ENCODE measurements around the genes KCNH6, TACO1 and CCDC47.

DNA sequence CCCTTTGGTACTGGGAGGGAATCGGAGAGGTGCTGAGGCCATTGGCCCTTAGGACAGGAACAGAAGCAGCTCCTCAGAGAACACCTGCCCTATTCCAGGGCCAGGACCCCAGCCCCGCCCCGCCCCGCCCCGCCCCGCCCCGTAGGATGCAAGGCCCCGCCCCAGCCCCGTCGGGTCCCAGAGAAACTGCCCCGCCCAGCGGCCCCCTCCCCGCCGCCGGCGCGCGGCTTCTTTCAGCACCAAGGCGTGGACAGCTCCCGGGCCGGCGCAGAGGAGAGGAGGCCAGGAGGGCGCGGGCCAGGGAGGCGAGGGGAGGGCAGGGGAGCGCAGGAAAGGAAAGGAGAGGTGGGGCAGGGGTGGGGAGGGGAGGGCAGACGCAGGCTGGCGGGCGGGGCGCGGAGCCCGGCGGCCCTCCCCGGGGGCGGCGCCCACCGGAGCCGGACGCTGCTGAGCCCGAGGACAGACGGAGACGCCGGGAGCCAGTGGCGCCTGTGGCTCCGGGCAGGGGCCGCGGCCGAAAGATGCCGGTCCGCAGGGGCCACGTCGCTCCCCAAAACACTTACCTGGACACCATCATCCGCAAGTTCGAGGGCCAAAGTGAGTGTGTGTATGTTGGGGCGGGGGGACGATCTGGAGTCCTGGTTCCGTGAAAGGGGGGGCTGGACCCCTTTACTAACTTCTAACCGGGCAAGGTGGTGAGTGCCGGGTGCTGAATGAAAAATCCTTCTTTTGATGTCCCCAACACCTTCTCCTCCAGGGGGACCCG lies at the start of gene KCNH6:
Gene KCNH6 (plus strand): TSS at position 466 of the 766 bp plus-strand sequence.
- PRO-cap, 3 experiments = no peak in any of the 3 experiments
- RAMPAGE, long total RNA, 2 experiments = no peak in any of the 2 experiments
- RRBS = 1% methylated on average over 6 of the region's 60 CpGs

GRCh38 chr17:63556790-63557710 lies 6.8 kb downstream of the DCAF7 start:
- PRO-cap, 3 experiments = no peak in any of the 3 experiments
- RAMPAGE, long total RNA, 2 experiments = no peak in any of the 2 experiments
- RRBS = no CpG with 5 or more reads among the region's 6 CpGs

DNA sequence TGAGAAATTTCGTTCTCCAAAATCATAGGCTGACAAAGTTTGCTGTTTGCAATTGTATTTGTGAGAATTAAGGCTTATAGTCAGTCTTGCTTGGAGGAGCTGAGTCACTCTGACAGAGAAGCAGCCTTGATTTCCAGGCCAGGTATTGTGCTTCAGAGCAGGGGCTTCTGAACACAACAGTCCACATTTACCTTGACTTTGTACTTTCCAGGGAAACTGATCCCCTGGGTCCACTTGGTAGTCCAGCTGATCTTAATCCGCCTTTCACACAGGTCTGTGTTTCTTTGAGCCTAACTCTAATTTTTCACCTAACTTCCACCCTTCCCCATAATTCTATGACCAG lies 3.2 kb upstream of the TACO1 start:
- PRO-cap, 3 experiments = no peak in any of the 3 experiments
- RAMPAGE, long total RNA, 2 experiments = no peak in any of the 2 experiments
- RRBS = no CpG with 5 or more reads among the region's 2 CpGs

GRCh38 chr17:63598313-63598874 lies 2.3 kb upstream of the TACO1 start:
- PRO-cap, 3 experiments = no peak in any of the 3 experiments
- RAMPAGE, long total RNA, 2 experiments = no peak in any of the 2 experiments
- RRBS = no CpG with 5 or more reads among the region's 1 CpG

DNA sequence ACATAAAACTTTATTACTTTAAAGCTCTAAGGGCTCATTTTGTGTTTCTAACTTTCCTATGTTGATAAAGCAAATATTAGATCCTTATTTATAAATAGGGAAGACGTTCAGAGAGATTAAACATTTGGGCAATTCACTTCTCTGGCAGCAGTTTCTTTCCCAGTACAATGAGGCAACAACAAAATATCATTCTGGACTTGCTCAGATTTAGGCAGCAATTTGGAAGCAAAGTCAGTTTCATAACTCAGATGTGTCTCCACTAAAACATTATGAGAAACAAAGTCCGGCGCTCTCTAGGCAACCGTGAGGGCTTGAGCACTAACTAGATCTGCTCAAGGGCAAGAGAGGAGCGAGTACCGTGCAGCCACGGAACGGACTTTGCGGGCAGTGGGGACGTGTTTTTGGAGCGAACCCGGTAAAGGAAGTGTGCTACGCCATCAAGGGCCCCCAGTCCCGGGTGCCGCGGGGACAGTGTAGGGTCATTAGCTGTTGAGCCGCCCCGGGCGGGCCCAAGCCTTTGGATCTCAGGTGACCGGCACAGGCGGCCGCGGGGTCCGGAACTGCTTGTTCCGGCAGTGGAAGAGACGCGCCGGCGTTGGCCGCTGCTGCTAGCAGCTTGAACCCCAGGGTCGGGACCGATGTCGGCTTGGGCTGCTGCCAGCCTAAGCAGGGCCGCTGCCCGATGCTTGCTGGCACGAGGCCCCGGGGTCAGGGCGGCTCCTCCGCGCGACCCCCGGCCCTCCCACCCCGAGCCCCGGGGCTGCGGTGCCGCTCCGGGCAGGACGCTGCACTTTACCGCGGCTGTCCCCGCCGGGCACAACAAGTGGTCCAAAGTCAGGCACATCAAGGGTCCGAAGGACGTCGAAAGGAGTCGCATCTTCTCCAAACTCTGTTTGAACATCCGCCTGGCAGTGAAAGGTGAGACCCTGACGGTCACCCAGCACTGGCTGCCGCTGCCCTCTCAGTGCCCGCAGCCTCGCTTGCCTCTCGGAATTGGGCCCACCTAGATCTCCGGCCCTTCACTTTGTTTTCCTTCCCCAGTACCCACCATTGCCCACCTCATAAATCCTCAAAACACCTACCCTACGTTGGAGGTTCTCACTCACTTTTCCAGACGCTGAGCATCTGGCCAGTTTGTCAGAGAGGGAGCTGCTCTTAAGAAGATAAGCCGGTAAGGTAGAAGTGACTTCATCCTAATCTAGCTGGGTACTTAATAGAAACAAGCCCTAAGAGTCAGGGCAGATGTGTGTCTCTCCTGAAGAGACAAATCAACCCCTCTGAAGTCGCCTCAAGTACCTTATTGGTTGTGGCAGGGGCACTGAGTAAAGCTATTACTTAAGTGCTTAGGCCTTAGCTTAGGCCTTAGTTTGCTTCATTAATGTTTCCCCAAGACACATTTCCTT lies at the start of gene TACO1:
Gene TACO1 (plus strand): TSS at position 450 of the 1,403 bp plus-strand sequence.
- PRO-cap, 3 experiments = peak in 3 of 3 experiments; most common plus-strand start position 450 of the sequence (in 3); most common minus-strand start position 330 of the sequence (in 1)
- RAMPAGE, long total RNA, 2 experiments = start-site peak on the plus strand in 1 of 2 experiments, centred at positions 442 to 747 of the sequence, 37 to 59 reads per replicate
- RRBS = under 1% methylated on average over 13 of the region's 67 CpGs

DNA sequence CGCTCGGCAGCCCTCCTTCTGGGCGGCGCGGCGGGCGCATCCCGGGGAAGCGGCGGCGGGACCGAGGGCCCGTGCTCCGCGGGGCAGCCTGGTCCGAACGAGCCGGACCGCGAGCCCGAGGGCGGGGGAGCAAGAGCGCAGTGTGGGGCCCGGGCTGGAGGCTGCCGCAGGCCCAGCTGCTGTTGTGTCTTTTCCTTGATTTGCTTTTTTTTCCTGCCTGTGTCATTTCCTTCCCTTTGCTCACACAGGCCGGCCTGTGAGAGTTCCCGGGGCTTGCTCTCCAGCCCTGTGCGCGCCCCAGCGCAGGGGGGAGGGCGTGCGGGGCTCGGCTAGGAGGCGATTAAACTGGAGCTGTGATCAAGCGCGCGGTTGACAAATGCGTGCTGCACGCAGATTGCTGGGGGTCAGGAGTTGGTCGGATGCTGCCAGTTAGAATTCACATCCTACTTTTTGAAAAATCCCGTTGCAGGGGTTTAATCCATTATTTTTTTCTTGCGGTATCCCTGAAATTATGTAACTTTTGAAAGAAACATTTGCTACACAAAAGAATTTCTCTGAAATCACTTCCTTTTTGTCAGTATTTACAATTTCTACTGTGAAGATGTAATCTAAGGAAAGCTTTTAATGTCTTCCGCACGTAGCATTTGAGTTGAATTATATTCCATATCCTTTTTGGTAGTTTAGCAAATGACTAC lies 909 bp downstream of the MAP3K3 start:
- PRO-cap, 3 experiments = peak in 3 of 3 experiments; most common plus-strand start position 305 of the sequence (in 1); most common minus-strand start position 347 of the sequence (in 2)
- RAMPAGE, long total RNA, 2 experiments = no peak in any of the 2 experiments
- RRBS = 1% methylated on average over 26 of the region's 44 CpGs

- PRO-cap, 3 experiments = no peak in any of the 3 experiments
- RAMPAGE, long total RNA, 2 experiments = no peak in any of the 2 experiments
- RRBS = no CpG with 5 or more reads among the region's 2 CpGs
Measured at GRCh38 chr17:63672296-63672806, 27.6 kb downstream of the LIMD2 start.

- PRO-cap, 3 experiments = no peak in any of the 3 experiments
- RAMPAGE, long total RNA, 2 experiments = no peak in any of the 2 experiments
- RRBS = no CpG with 5 or more reads among the region's 7 CpGs
Measured at GRCh38 chr17:63681156-63681878, 18.6 kb downstream of the LIMD2 start.

DNA sequence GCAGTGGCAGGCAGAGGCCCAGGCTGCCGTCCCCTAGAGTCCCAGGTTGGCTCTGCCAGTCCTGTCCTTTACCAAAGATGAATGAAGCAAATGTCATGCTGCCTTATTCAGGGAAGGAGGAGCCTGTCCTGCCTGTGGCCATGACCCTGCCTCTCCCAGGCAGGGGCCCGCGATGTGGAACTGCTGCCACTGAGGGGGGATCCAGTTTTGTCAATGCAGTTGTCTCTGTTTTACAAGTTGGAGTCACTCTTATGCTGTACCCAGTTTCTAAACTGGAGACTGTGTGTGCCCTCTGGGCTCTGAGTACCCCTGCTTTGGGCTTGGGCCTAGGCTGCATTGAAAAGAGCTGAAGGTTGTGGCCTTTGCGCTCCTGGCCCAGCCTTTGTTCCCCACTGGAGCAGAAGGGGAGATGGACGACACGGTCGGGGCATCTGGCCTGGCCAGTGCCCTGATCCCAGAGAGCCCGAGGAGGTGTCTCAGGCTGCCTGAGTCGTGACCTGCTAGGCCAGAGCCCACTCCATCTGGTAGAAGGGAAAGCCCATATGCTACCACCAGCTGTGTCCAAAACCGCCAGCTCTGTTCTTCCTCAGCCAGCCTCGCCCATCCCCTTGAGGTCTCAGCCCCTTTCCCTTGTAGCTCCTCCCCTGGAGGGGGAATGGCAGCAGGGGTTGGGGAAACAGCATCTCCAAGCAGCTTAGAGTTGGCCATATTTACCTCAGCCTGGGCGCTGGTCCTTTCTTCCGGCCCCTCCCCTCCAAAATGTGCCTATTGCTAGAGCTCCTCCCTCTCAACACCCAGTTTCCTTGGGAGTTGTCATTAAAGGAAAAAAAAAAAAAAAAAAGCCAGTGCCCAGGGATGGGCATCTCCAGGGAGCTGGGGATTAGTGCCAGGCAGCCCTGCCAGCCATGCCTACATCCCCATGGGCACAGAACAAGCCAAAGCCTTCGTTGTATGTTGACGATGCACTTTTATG lies 5.4 kb downstream of the LIMD2 start:
- PRO-cap, 3 experiments = no peak in any of the 3 experiments
- RAMPAGE, long total RNA, 2 experiments = no peak in any of the 2 experiments
- RRBS = no CpG with 5 or more reads among the region's 15 CpGs

- PRO-cap, 3 experiments = no peak in any of the 3 experiments
- RAMPAGE, long total RNA, 2 experiments = no peak in any of the 2 experiments
- RRBS = no CpG with 5 or more reads among the region's 15 CpGs
Measured at GRCh38 chr17:63695240-63696224, 4.4 kb downstream of the LIMD2 start.

DNA sequence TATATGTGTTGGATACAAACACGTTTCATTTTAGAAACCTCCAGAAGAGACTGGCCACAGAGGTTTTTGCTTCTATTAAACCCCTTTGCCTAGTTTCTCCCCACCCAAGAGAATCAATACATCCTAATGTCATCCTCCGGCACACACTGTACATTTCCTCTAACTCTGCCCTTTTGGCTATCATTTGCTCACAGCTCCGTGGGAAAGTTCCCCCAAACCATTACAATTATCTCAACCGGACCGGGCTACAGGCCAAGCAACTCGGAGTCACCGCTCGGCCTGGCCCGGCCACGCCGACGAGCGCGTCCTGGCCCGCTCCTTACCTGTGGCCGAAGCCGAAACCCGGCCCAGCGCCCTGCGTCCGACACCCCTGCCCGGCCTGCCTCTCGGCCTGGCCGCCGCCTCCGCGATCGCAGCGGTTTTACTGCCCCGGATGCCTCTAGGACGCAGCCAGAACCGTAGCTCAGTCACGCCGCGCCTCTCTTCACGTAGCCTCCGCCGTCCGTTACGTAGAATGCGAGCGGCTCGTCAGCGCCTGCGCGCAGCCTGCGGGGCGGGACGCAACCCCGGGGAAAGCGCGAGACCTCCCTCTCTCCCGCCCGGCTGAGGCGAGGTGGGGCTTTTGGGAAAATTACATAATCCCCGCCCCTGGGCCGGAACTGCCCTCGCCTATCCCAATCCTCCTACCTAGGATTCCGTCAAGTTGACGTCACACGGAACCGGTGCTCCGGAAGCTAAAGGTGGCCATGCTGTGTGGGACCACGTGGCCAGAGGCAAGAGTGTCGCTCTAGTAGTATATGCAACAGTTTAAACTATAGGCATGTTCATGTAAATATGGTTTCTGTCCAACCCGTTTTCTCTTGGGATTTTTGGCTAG lies at the start of gene CCDC47:
Gene CCDC47 (minus strand): TSS at position 509 of the 877 bp plus-strand sequence.
- PRO-cap, 3 experiments = peak in 3 of 3 experiments; most common plus-strand start position 764 of the sequence (in 2); most common minus-strand start position 507 of the sequence (in 3)
- RAMPAGE, long total RNA, 2 experiments = start-site peak on the minus strand in 2 of 2 experiments, centred at positions 496 to 501 of the sequence, 2,918 to 4,036 reads per replicate
- RRBS = 2% methylated on average over 34 of the region's 66 CpGs

GRCh38 chr17:63836841-63837294 lies 5.6 kb downstream of the SMARCD2 start:
- PRO-cap, 3 experiments = no peak in any of the 3 experiments
- RAMPAGE, long total RNA, 2 experiments = no peak in any of the 2 experiments
- RRBS = no CpG with 5 or more reads among the region's 6 CpGs

DNA sequence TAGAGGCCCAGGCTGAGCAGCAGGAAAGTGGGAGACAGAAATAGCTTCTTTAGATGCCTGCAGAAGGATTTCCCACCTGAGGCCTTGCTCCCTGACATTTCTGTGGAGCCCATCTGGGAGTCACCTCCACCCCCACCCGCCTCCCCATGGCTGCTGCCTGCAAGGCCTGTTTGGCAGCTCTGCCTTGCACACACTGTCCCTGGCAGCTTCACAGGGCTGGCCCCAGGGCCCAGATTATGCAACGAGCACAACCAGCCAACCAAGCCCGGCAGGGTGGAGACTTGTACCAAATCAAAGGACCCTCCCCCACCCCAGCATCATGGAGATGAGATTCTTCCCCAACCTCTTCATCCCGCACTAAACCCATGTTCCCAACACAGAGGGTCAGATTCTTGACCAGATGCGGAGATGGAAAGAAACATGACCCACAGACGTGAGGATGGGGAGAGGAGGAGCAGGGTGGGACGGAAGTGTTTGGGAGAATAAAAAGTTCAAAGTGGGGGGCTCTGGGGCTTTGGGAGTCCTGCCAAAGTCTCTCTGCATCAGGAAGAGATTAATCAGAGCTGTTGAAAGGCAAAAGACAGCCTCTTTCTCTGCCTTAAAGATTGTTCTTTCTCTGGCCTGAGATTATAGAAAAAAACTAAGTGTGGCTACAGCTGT lies 3.8 kb downstream of the SMARCD2 start:
- PRO-cap, 3 experiments = peak in 2 of 3 experiments; most common plus-strand start position 309 of the sequence (in 1); most common minus-strand start position 181 of the sequence (in 2)
- RAMPAGE, long total RNA, 2 experiments = no peak in any of the 2 experiments
- RRBS = no CpG with 5 or more reads among the region's 7 CpGs

- PRO-cap, 3 experiments = peak in 3 of 3 experiments; most common plus-strand start chr17:63843755 (in 3)
- RAMPAGE, long total RNA, 2 experiments = no peak in any of the 2 experiments
- RRBS = no CpG with 5 or more reads among the region's 19 CpGs
Measured at GRCh38 chr17:63843378-63843905, 957 bp upstream of the SMARCD2 start.

GRCh38 chr17:63934718-63935055 lies 2.6 kb upstream of the CD79B start:
- PRO-cap, 3 experiments = no peak in any of the 3 experiments
- RAMPAGE, long total RNA, 2 experiments = no peak in any of the 2 experiments
- RRBS = no CpG with 5 or more reads among the region's 8 CpGs

GRCh38 chr17:63961236-63962312 lies 11.1 kb downstream of the SCN4A start:
- PRO-cap, 3 experiments = peak in 3 of 3 experiments; most common plus-strand start chr17:63961993 (in 1); most common minus-strand start chr17:63961690 (in 2)
- RAMPAGE, long total RNA, 2 experiments = no peak in any of the 2 experiments
- RRBS = 9% methylated on average over 4 of the region's 46 CpGs

DNA sequence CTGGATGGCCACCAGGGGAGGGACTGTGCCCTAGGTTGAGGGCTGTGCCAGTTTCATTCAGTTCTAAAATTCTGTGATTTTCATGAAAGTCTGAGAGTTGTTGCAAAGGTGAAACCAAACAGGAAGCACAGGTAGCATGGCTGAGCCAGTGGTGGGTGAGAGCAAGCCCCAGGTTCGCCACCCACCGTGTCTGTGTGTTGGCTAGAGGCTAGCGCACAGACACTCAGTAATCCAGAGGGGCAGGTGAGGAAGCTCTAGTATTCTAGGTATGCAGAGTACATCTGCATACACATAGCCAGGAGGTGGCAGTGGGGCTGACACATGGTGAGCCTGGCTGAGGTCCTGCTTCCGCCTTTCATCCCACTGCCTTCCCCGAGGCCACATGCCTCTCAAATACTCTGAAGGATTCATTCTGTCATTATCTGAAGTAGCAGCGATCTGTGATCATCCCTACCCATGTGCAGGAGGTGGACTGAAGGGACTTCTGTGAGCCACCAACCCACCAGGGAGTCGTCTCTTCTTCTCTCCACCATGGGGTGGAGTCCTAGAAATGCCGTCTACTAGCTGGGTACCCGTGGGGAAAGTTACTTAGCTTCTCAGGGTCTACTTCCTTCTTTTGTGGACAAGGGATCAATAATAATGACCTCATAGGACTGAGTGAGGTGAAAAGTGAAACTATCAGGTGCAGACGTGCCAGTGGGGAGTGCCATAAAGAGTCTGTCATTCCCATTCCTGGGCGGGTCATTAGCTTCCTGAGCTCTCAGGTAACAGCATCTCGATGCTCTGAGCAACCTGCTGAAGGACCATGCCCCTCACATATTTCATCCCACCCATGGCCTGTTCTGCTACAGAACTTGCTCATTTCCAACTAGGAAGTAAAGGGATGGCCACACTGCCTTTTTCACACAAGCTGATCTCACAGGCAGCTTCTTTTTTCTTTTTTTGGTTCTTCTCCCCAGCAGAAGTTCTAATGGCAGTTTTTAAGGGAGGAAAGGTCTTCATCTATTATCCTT lies 36.1 kb upstream of the ICAM2 start:
- PRO-cap, 3 experiments = no peak in any of the 3 experiments
- RAMPAGE, long total RNA, 2 experiments = no peak in any of the 2 experiments
- RRBS = no CpG with 5 or more reads among the region's 12 CpGs

GRCh38 chr17:64081716-64082563 lies 48.0 kb downstream of the ERN1 start:
- PRO-cap, 3 experiments = no peak in any of the 3 experiments
- RAMPAGE, long total RNA, 2 experiments = no peak in any of the 2 experiments
- RRBS = no CpG with 5 or more reads among the region's 8 CpGs

DNA sequence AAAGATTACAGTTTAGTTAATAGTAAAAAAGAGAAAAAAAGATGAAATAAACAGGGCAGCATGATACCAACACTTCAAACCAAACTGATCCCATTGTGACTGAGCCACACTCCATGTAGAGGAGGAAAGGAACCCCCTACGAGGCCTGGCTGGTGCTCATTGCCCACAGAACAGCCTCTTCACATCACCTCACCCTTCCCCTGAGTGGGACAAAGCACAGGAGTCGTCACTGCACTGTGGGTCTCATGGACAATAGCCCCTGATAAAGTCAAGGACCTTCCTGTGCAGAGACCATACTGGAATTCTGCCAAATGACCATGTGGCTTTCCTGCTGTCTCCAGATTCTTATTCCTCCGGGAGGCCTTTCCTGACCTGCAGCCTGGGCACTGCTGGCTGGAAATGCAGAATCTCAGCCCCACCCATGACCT lies 60.4 kb upstream of the ERN1 start:
- PRO-cap, 3 experiments = no peak in any of the 3 experiments
- RAMPAGE, long total RNA, 2 experiments = no peak in any of the 2 experiments
- RRBS = no CpG with 5 or more reads among the region's 3 CpGs

DNA sequence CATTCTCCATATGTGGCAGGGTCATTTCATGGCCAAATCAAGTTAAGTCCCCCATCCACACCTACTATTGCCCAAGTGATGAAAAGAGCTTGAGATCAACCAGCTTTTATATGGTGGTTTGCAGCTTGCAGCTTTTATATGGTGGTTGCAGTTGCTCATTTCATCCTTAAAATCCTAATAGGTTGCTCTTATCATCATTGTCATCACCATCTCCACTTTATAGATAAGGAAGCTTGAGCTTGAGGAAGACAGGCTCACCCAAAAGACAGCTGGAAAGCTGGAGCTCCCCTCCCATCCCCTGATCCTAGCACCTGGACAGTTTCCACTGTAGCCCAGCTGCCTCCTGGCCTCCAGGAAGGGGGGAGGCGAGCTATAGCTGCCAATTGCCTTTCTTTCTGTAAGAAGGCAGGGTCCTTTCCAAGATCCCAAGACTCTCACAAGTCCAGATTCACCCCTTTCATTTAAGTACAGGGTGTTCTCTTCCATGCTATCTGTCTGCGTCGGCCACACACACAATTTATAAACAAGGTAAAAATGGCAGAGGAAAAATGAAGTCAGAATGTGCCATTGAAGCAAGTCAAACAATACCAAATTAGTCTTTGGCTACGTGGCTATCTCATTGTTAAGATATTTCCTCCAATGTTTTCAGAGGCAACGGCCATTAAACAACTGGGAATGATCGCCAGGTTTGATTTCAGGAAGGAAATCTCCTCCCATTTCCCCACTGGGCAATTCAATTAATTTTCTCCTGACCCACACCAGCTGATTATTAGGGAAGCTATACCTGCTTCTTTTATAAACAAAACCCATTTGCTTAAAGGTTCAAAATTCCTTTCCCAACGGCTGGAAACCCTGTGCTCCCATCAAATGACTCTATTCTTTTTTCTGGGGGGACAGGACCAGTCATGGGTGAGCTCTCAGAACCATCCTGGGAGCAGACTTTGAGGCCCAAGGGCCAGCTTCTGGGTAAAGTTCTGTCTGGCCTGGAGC lies 63.2 kb downstream of the PECAM1 start:
- PRO-cap, 3 experiments = no peak in any of the 3 experiments
- RAMPAGE, long total RNA, 2 experiments = no peak in any of the 2 experiments
- RRBS = no CpG with 5 or more reads among the region's 7 CpGs